Metastatic Breast Carcinoma in the Brain (tissue), 10 donors: ENCODE data around the gene NLRP5.

DNA sequence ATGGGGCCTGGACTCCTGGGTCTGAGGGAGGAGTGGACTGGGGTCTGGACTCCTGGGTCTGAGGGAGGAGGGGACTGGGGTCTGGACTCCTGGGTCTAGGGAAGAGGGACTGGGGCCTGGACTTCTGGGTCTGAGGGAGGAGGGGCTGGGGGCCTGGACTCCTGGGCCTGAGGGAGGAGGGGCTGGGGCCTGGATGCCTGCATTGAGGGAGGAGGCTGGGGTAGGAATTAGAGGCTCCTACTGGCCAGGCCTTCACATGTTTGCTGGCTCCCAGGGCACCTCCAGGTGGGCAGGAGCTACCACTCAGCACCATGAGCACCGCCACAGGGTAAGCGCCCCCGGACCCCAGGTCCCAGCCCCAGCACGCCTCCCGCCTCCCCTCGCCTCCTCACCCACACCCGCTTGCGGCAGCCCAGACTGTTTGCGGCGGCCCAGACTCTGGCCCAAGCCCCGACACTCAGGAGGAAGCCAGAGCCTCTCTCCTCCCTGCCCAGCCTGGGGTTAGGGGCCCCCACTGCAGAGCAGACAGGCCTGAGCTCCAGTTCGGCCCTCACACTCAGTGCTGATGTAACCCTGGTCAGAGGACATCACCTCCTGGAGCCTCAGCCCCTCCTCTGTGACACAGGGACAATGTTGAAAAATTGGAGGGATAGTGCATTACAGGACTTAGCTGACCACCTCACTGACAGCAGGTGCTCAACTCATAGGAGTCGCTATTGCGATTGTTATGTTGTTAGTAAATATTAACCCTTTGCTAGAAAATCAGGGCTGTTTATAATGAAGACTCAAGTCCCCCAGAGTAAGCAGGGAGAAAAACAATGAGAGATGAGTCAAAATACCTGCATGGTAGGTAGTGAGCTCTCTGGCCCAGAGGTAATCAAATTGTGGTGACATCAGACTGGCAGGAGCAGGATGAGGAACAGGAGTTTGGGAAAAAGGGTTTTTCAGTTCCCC, 742 bp downstream of the EPS8L1 start:
- PRO-cap, 10 experiments: peak in 6 of 10 experiments; most common plus-strand start position 255 of the sequence (in 1); most common minus-strand start position 569 of the sequence (in 3)

DNA sequence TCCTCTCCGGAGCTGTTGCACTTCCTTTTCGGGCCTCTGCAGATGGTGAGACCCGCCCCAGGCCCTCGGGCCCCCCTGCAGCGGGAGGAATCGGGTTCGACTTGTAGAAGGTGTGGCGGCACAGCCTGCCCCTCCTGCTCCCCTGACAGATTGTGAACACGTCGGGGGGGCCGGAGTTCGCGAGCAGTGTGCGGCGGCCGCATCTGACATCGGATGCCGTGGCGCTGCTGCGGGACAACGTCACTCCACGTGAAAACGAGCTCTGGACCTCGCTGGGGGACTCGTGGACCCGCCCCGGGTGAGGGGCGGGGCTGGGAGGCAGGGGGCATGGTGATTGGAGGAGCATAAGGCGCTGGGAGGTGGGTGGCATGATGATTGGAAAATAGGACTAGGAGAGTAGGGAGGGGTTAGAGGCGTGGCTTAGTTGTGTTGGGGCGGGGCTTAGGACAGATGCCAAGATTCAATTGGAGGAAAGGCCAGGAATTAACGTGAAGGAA, 6.7 kb downstream of the EPS8L1 start:
- PRO-cap, 10 experiments: no peak in any of the 10 experiments

- PRO-cap, 10 experiments: no peak in any of the 10 experiments
Measured at GRCh38 chr19:55096647-55097336, 20.6 kb downstream of the PPP1R12C start.

DNA sequence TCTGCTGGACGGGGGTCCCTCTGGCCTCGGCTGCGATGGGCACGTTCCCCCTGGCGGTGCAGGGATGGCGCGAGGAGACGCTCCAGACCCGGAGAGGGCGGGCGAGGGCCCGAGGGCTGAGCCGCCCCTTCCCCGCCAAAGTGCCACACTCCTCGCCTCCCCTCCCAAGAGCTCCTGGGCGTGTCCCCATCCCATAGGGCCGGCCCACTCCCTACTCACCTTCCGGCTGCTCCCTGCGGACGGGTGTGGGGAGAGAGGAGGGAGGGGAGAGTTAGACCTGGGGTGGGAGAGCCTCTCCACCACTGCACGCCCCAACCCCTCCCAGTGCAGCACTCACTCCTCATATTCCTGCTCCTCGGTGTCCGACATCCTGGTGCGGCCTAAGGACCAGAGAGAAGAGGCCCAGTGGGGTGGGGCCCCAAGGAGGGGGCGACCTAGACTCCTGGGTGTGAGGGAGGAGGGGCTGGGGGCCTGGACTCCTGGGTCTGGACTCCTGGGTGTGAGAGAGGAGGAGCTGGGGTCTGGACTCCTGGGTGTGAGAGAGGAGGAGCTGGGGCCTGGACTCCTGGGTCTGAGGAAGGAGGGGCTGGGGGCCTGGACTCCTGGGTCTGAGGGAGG, 2.1 kb downstream of the TNNT1 start:
- PRO-cap, 10 experiments: peak in 3 of 10 experiments; most common plus-strand start position 218 of the sequence (in 1); most common minus-strand start position 142 of the sequence (in 2)

DNA sequence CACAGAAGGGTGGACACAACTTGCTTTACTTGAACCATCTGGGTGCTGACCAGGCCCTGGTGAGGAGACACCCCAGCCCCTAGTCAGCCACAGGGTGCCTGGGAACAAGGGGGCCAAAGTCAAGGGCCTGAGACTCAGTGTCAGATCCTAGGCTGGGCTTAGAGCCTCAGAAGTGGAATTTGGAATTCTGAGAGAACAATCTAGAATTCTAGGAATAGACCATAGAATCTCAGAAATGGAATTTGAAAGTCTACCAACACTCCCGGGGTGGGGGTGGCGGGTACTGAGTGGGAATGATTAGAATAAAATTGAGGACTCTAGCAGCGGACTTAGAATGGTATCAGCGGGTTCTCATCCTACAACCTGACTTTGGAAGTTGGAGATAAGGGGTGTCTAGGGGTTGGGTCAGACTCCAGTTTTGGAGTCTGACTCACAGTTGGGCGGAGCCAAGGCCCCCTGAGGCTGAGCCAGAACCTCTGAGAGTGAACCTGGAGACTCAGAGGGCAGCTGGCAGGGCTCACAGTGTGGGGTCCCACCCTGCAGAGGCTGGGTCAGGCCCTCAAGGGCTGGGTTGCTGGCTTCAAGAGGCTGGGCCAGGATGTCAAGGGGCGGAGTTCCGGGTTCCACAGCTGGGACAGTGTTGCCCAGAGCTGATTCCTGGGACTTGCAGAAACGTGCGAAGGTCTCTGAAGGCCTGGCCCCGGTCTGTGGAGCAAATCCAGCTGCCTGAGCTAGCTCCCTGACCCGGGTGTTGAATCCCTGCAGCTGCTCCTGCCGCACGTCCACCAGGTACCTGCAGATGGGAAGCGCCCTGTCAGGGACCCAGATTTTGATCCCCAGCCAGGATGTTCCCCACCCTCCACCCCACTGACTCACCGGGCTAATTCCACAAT, 1.4 kb upstream of the TNNI3 start:
- PRO-cap, 10 experiments: no peak in any of the 10 experiments

DNA sequence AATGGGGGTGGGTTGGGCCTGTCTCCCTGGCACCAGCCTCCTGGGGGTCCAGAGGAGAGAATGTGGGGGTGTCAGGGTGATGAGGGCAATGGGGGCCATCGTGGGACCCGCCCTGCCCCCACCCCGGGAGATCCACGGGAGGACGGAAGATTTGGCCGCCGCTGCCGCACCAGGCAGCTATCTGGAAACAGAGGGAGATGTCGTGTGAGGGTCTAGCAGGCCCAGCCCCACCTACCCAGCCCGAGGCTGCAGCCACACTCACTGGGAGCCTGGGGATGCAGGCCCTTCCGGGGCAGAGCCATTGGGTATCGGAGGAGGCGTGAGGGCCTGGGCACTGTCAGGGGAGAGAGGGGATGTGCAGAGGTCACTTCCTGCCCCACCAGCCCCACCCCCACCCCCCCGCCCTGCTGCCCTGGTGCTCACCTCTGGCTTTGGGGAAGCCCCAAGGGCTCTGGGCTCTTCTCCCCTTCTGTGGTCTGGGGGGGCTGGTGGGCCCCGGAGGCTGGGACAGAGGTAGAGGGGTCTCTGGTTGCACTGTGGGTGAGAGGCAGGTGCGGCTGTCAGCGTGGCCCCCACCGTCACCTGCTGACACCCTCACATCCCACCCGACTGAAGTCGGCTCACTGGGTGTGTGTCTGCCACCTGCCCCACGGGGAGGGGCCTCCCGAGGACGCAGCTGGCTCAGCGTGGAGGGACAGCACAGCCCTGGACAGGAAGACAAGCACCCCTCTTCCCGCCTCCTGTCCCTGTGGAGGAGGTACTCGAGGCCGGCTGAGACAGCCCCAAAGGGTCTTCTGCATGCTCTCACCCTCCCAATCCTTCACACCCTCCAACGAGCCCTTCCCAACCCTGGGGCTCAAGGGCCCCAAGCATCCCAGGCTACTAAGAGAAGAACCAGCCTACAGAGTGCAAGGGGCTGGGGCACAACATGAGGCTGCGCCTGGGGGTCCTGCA, 2.1 kb upstream of the TMEM86B start:
- PRO-cap, 10 experiments: no peak in any of the 10 experiments

GRCh38 chr19:55321474-55322176, 3.5 kb downstream of the TMEM150B start:
- PRO-cap, 10 experiments: no peak in any of the 10 experiments

- PRO-cap, 10 experiments: no peak in any of the 10 experiments
Measured at GRCh38 chr19:55526256-55526791, 10.6 kb downstream of the SBK2 start.

GRCh38 chr19:55549531-55550811, 4.6 kb upstream of the SBK3 start:
- PRO-cap, 10 experiments: peak in 1 of 10 experiments; most common plus-strand start chr19:55549652 (in 1); most common minus-strand start chr19:55550121 (in 1)

GRCh38 chr19:55585591-55586411, 5.2 kb upstream of the ZNF579 start:
- PRO-cap, 10 experiments: peak in 1 of 10 experiments; most common plus-strand start chr19:55586096 (in 1); most common minus-strand start chr19:55585941 (in 1)

GRCh38 chr19:55643833-55644128, 332 bp downstream of the ZNF581 start:
- PRO-cap, 10 experiments: no peak in any of the 10 experiments

DNA sequence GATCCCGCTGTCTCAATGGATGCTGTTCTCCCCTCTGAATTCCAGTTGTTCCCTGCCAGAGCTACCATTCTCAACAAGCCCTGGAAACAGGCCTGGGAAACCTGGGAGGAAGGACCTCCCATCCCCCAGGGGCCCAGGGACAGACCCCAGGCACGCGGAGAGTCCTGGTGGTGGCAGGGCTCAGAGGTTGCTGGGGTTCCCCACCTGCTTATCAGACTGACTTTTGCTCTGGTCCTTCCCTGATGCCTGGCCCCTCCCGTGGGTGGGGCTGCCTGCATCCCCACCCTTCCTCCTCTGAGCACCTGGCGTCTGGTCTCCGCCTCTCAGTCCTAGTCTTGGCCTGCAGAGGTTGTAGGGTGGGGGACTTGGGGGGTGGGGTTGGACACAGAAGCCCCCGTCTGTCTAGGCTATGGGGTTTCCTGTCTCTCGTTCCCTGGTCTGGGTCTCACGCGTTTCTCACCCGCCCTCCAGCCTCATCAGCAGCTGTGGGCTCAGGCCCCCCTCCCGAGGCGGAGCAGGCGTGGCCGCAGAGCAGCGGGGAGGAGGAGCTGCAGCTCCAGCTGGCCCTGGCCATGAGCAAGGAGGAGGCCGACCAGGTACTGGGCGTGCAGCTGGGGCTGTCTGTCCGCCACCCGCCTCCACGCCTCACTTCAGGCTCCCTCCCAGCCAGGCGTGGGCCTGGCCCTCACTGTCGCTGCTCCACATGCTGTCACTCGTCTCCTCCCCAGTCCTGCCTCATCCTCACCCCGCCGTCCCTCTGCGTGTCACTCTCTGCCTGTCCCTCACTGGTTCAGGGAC, 13.6 kb downstream of the EPN1 start:
- PRO-cap, 10 experiments: no peak in any of the 10 experiments

GRCh38 chr19:55691774-55692352, 16.8 kb downstream of the EPN1 start:
- PRO-cap, 10 experiments: no peak in any of the 10 experiments

GRCh38 chr19:55711884-55712263, 26.3 kb downstream of the NLRP9 start:
- PRO-cap, 10 experiments: no peak in any of the 10 experiments

- PRO-cap, 10 experiments: no peak in any of the 10 experiments
Measured at GRCh38 chr19:55999317-55999851, at the start of gene NLRP5. NLRP5 (plus strand) TSS chr19:55999726.

- PRO-cap, 10 experiments: no peak in any of the 10 experiments
Measured at GRCh38 chr19:56085159-56085498, 36.0 kb downstream of the ZNF787 start.

GRCh38 chr19:56091748-56092106, 29.4 kb downstream of the ZNF787 start:
- PRO-cap, 10 experiments: peak in 6 of 10 experiments; most common plus-strand start chr19:56092013 (in 4); most common minus-strand start chr19:56091844 (in 6)

DNA sequence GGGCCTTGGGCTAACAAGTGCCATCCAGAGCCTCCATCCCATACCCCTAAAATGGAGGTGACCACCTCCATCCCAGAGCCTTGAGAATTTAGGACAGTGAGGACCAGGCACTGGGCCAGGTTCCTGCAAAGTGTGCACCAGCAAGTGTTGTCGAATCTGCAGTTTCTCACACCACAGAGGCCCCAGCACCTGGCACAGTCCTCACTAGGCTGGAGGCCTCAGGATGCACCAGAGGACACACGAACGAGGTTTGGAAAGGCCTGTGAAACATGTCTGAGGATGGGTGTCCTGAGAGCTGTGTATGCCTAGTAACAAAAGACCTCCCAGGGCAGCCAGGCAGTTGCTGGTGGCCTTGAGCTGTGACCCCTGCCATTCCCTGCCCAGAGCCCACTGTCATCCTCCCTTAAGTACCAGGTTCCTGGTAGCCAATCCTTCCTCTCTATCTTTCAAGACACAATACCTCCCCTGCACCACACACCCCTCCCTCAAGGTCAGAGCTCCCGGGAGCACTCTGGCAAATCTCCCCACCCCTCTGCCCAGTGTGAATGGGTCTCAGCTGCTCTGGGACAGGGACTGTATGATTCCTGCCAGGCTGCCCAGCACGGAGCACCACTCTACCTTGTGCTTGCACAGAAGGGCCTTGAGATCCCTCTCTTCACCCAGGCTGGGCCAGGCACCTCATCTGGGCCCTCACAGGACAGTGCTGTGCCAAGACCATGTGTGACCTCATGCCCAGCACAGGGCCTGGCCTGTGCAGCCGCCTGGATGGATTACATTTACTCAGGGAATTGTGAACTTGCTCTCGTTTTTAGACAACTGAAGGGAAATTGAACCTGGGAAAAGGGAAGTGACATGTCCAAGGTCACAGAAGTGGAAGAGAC, 2.3 kb downstream of the ZNF787 start:
- PRO-cap, 10 experiments: no peak in any of the 10 experiments

- PRO-cap, 10 experiments: no peak in any of the 10 experiments
Measured at GRCh38 chr19:56170168-56170733, 5.6 kb upstream of the GALP start.

DNA sequence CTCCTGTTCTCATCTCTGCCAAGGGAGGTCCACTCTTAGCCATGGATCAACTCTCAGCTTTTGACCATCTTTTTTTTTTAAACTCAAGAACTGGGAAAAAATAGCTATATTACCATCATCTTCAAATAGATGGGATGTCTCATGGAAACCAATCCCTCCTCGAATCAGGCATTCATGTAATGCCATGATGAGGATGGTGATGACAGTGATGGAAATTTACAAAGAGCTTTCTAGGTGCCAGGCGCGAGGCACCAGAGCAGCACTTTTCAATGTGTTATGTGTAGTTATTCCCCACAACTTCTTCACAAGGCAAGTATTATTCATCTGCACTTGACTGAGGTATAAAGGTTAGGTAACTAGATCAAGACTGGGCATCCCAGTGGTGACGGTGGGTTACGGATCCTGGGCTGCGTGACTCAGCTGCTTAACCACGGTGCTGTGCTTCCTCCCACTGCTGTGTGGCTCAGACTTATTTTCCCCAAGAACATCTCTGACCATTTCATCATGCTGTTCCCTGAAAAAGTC, 19.2 kb downstream of the EDDM13 start:
- PRO-cap, 10 experiments: no peak in any of the 10 experiments